ENCODE measurements around a stretch of chr3.

DNA sequence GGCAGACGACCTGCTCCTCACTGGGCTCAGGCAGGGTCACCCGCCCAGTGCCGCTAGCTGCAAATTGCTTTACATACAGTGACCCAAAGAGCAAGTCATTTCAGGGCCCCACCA lies 25.6 kb downstream of the MELTF start:
- PRO-cap, 2 experiments = no peak in any of the 2 experiments

DNA sequence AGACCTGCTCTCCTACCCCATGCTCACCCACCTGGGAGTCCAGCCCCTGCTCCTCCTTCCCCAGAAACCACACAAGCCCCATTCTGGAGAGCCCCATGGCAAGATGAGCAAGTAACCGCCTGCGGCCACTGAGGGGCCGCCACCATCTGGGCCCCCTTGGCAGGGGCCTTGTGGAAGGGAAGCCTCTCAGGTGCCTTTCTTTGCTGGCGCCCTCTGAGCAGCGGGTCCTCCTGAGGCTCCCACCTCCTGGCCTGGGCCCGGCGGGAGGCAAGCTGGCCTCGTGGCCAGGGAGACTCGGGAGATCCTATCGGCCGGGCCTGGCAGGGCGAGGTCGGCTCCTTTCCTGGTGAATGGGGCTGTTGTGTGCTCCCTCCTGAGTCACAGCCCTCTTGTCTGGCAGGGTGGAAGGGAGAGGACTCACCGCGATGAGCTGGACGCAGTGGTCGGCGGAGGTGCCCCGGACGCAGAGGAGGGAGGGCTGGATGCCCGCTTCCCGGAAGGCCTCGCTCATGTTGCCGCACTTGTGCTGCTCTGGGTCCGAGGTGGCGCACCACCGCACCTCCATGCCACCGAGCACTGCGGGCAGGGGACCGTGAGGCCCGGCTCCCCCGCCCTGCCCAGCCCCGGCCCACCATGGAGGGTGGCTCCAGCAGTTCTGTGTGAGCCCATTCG lies 2.1 kb downstream of the MELTF start:
- PRO-cap, 2 experiments = no peak in any of the 2 experiments

DNA sequence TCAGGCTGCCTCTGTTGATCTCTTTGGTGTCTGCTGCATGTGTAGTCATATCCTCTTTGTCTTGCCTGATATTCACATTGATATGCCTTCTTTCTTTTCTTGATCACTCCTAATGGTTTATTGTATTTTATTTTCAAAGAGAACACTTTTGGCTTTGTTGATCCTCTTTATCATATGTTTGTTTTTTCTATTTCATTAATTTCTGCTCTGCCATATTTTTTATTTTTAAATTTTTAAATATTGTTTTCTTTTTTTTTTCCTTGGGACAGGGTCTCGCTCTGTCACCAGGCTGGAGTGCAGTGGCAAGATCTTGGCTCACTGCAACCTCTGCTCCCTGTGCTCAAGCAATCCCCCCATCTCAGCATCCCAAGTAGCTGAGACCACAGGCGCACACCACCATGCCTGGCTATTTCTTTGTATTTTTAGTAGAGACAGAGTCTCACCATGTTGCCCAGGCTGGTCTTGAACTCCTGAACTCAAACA lies 28.2 kb upstream of the MELTF start:
- PRO-cap, 2 experiments = no peak in any of the 2 experiments

GRCh38 chr3:197115911-197116557 lies 86.4 kb upstream of the MELTF start:
- PRO-cap, 2 experiments = no peak in any of the 2 experiments

- PRO-cap, 2 experiments = no peak in any of the 2 experiments
These were observed 117.0 kb downstream of the DLG1 start for GRCh38 chr3:197181077-197182233.

DNA sequence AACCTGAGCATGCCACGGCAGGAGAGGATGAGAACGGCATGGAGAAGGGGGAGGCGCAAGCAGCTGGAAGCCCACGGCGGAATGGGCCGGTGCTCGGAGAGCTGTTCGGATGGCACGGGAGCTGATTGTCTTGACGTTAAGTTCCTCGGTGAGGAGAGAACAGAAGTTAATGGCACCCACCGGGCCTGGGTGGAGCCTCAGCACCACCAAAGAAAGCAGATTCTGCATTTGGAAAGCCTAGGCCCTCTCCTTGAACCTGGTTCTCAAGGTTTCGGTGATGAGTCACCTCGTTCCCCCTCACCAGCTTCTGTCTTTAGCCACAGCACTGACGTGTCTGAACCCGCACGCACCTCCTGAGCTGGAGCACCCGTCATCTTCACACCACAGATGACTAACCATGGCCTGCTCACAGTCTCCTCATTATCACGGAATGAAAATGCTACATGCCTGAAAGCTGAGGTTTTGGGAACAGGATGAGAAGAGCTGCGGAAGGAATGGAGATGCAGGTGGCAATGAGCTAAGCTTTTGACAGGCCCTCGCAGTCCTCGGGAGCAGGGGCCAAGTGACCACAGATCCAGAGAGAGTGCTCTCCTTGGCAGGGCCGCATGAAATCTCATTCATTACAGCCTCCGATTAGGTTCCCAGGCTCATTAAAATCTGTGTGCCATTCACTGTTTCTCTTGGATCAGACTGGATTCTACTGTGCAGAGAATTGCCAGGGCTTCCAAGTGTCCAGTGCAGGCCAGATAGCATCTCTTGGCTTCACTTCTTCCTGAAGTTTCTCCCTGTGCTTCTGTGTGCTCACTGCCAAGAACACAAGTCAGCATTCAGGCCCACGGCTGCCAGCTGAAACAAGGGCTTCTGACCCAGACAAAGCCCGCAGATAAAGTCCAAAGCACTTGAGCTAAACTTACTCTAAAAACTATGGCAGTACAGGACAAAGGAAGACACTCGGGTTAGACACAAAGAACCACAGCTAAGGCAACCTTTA lies 96.3 kb upstream of the DLG1 start:
- PRO-cap, 2 experiments = no peak in any of the 2 experiments

- PRO-cap, 2 experiments = no peak in any of the 2 experiments
These were observed 89.1 kb downstream of the BDH1 start for GRCh38 chr3:197466526-197467228.

- PRO-cap, 2 experiments = no peak in any of the 2 experiments
These were observed 49.8 kb downstream of the BDH1 start for GRCh38 chr3:197505828-197506414.

- PRO-cap, 2 experiments = no peak in any of the 2 experiments
These were observed 13.1 kb downstream of the BDH1 start for GRCh38 chr3:197542665-197543057.

- PRO-cap, 2 experiments = no peak in any of the 2 experiments
These were observed 6.3 kb downstream of the BDH1 start for GRCh38 chr3:197549194-197550115.

- PRO-cap, 2 experiments = no peak in any of the 2 experiments
These were observed 5.7 kb downstream of the RUBCN start for GRCh38 chr3:197730986-197731508.

GRCh38 chr3:197734533-197735326 lies 2.0 kb downstream of the RUBCN start:
- PRO-cap, 2 experiments = no peak in any of the 2 experiments

GRCh38 chr3:197735789-197736615 lies 702 bp downstream of the RUBCN start:
- PRO-cap, 2 experiments = peak in 1 of 2 experiments; most common plus-strand start chr3:197736100 (in 1)

GRCh38 chr3:197938470-197939069 lies 11.4 kb upstream of the RPL35A start:
- PRO-cap, 2 experiments = no peak in any of the 2 experiments

DNA sequence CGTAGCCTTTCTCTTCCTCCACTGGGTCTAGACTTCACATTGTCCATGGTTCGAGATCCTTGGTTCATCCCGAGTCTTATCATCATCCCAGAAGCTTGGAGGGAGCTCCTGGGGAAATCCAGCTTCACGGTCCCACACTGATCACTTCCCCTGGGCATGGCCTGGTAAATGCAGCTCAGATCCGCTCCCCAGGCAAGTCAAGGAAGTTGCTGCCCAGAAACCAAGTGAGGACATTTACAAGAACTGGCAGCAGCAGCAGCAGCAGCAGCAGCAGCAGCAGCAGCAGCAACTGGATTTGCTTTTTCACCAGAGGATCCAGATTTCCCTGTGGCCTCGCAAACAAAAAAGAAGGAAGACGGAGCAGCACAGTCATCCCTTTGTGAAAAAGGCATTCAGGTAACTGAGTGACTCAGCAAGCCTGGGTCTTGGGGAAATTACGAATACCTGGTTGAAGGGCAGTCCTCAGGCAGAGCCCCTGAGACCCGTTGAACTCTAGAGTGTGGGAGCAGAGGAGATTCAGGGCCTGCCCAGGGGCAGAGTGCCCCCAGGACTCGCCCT lies 193.1 kb downstream of the LMLN start:
- PRO-cap, 2 experiments = no peak in any of the 2 experiments

Measured in right ventricle myocardium (tissue), 1 donor.